ENCODE data around the gene NR4A3.

GRCh38 chr9:98037447-98037817 is 19.1 kb upstream of the NANS start:
- RRBS = no CpG with 5 or more reads among the region's 1 CpG
CAGE:
- cytosol, long polyA plus RNA = no peak
- long polyA plus RNA = no peak
- nucleus, long polyA plus RNA = no peak

DNA sequence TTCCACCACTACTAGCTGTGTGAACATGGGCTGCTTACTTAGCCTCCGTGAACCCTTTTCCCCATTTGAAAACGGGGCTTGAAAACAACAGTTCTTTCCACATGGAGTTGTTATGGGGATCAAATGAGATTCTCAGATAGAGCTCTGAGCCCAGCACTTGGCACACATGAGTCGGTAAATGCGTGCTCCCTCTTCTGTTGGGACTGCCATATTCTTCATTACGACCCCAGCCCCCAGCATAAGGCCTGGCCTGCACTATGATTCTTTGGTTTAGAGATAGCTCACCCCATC is 887 bp downstream of the NANS start:
- RRBS = no CpG with 5 or more reads among the region's 5 CpGs
CAGE:
- cytosol, long polyA plus RNA = no peak
- long polyA plus RNA = no peak
- nucleus, long polyA plus RNA = no peak

DNA sequence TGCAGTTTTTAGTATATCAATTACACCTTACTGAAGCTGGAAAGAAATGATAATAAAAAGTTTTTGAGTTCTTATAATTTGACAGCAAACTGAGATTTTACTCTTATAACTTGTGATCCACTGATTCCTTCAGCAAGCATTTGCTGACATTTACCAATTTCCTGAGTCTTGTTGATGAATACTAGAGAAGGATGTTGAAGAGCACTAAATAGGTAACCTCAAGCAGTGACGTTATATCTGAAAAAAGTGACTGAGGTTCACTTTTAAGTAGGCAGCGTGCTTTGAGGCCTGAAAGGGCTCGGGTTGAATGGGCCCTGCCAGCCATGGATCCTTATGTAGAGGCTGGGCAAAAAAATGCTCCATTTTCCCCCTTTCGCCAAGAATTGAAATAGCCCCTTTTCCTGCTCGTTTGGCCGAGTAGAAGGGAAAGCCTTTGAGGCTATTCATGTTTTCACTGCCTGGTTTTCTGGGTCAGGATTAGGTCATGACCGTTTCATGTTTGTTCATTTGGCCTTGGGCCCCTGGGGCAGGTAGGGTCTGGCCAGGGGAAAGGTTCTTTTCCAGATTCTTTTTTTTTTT is 19.4 kb downstream of the NANS start:
- RRBS = no CpG with 5 or more reads among the region's 7 CpGs
CAGE:
- cytosol, long polyA plus RNA = no peak
- long polyA plus RNA = no peak
- nucleus, long polyA plus RNA = no peak

GRCh38 chr9:98107830-98108118 is 11.2 kb downstream of the TRIM14 start:
- RRBS = no CpG with 5 or more reads among the region's 2 CpGs
CAGE:
- cytosol, long polyA plus RNA = no peak
- long polyA plus RNA = no peak
- nucleus, long polyA plus RNA = no peak

DNA sequence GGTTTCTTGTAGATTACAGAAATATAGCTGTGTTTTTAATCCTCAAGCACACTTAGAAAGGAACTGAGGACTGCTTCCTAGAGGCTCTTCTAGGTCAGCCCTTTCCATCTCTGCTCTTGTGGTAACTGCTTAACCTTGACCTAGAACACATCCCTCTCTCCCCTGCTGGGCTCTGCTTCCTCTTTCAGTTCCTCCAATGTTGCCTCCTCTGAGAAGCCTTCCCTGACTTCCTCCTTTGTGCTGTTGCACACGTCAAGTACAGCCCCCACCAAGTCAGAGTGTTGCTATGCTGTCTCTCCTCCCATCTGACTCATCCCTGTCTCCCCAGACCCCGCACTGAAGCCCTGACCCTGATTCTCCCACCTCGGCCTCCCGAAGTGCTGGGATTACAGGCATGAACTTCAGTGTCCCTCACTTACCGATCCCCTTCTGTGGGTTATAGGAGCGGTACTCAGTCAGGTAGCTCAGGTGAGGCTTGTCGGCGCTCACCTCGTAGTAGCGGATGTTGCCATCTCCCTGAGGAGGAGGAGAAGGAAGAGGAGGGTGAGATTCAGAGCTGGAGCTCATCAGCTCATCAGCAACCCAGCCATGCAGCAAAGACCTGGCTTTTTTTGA is 10.5 kb upstream of the TRIM14 start:
- RRBS = no CpG with 5 or more reads among the region's 10 CpGs
CAGE:
- cytosol, long polyA plus RNA = no peak
- long polyA plus RNA = no peak
- nucleus, long polyA plus RNA = no peak

DNA sequence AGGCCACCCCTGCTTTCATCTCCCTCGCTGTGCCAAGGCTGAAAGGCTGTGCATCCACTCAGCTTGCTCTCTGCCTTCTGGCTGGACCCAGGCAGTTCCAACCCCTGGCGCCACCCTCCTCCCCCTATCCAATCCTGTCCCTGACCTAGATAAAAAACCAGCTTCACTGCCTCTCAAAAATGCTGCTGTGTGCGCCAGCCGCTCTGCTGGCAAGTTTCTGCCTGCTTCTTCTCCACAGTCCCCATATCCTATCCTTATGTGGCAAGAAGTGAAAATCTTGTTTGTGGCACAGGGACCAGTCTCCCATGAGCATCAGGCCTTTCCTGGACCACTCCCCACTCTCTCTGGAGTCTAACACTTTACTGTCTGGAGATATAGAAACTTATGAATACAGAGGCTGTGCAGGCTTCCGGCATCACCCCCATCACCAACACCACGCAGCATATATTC is 22.5 kb upstream of the CORO2A start:
- RRBS = no CpG with 5 or more reads among the region's 6 CpGs
CAGE:
- cytosol, long polyA plus RNA = no peak
- long polyA plus RNA = no peak
- nucleus, long polyA plus RNA = no peak

DNA sequence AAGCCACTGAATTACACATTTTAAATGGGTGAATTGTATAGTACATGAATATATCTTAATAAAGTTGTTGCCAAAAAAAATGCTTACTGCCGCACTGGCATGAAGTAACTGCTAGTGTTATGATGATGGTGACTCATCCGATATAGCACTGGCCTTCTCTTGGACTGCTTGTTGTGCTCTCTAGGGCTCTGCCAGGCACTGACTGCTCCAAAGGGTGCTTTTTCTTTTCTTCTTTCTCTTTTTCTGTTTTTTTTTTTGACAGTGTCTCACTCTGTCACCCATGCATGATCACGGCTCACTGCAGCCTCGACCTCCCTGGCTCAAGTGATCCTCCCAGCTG is 23.4 kb downstream of the TBC1D2 start:
- RRBS = no CpG with 5 or more reads among the region's 4 CpGs
CAGE:
- cytosol, long polyA plus RNA = no peak
- long polyA plus RNA = no peak
- nucleus, long polyA plus RNA = no peak

GRCh38 chr9:98810810-98811721 is 3.6 kb downstream of the GALNT12 start:
- RRBS = no CpG with 5 or more reads among the region's 5 CpGs
CAGE:
- cytosol, long polyA plus RNA = no peak
- long polyA plus RNA = no peak
- nucleus, long polyA plus RNA = no peak

DNA sequence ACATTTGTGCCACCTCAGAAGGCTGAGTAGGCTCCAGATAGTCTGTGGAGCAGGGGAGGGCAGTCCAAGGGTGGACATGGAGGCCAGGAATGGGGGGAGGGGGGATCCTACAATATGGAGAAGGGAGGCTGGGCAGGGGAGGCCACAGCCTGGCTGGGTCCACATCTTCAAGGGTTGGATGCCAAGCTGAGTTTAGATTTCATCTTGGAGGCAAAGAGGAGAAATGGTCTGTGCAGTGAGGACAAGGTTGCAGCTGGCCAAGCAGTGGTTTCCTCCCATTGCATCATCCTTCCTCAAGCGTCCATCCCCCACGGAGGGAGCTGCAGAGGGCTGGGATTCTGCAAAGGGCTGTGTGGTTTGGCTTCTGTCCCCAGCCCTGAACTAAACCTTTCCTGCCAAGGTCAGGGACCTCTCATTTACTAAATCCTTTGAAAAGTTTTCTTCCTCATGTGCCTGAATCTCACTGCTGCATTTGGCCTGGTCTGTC is 60.2 kb downstream of the GALNT12 start:
- RRBS = no CpG with 5 or more reads among the region's 2 CpGs
CAGE:
- cytosol, long polyA plus RNA = no peak
- long polyA plus RNA = no peak
- nucleus, long polyA plus RNA = no peak

GRCh38 chr9:98972642-98973303 is 29.1 kb downstream of the COL15A1 start:
- RRBS = no CpG with 5 or more reads among the region's 7 CpGs
CAGE:
- cytosol, long polyA plus RNA = no peak
- long polyA plus RNA = no peak
- nucleus, long polyA plus RNA = no peak

GRCh38 chr9:99013514-99014052 is 69.9 kb downstream of the COL15A1 start:
- RRBS = no CpG with 5 or more reads among the region's 5 CpGs
CAGE:
- cytosol, long polyA plus RNA = no peak
- long polyA plus RNA = no peak
- nucleus, long polyA plus RNA = no peak

GRCh38 chr9:99019704-99020268 is 76.1 kb downstream of the COL15A1 start:
- RRBS = no CpG with 5 or more reads among the region's 2 CpGs
CAGE:
- cytosol, long polyA plus RNA = no peak
- long polyA plus RNA = no peak
- nucleus, long polyA plus RNA = no peak

GRCh38 chr9:99075007-99075969 is 29.6 kb upstream of the TGFBR1 start:
- RRBS = no CpG with 5 or more reads among the region's 8 CpGs
CAGE:
- cytosol, long polyA plus RNA = no peak
- long polyA plus RNA = no peak
- nucleus, long polyA plus RNA = no peak

- RRBS = no CpG with 5 or more reads among the region's 13 CpGs
CAGE:
- cytosol, long polyA plus RNA = no peak
- long polyA plus RNA = no peak
- nucleus, long polyA plus RNA = no peak
Measured at GRCh38 chr9:99359155-99359920, 137.3 kb downstream of the SEC61B start.

GRCh38 chr9:99590767-99591402 is 230.8 kb upstream of the NR4A3 start:
- RRBS = no CpG with 5 or more reads among the region's 1 CpG
CAGE:
- cytosol, long polyA plus RNA = no peak
- long polyA plus RNA = no peak
- nucleus, long polyA plus RNA = no peak

DNA sequence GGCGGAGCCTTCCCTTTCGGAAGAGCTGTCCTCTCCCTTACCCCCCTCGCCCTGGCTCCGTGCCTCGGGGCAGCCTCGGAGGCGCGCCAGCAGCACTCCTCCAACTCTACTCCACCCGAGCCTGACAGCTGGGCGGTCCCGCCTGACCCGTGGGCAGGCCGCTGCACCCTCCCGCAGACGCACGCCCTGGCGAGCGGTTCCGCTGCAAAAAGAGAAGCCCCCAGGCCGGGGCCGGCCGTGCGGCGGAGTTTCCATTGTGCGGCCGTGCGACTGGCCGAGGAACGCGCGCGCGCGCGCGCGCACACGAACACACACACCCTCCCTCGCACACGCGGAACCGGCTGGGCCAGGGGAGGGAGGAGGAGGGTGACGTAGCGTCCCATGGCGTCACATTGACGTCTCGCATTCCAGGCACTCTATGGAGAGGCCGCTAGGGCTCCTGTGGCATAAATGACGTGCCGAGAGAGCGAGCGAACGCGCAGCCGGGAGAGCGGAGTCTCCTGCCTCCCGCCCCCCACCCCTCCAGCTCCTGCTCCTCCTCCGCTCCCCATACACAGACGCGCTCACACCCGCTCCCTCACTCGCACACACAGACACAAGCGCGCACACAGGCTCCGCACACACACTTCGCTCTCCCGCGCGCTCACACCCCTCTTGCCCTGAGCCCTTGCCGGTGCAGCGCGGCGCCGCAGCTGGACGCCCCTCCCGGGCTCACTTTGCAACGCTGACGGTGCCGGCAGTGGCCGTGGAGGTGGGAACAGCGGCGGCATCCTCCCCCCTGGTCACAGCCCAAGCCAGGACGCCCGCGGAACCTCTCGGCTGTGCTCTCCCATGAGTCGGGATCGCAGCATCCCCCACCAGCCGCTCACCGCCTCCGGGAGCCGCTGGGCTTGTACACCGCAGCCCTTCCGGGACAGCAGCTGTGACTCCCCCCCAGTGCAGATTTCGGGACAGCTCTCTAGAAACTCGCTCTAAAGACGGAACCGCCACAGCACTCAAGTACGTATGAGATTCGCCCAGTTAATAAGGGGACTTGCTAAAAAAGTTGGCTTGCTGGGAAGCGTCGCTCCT is at the start of gene NR4A3:
Gene NR4A3 (plus strand): TSS at position 477 of the 1,071 bp plus-strand sequence.
- RRBS = 1% methylated on average over 7 of the region's 102 CpGs
CAGE:
- cytosol, long polyA plus RNA = no peak
- long polyA plus RNA = no peak
- nucleus, long polyA plus RNA = start-site peak on the plus strand centred at position 576 of the sequence, 45 bp wide, 33 and 128 reads in 2 replicates

DNA sequence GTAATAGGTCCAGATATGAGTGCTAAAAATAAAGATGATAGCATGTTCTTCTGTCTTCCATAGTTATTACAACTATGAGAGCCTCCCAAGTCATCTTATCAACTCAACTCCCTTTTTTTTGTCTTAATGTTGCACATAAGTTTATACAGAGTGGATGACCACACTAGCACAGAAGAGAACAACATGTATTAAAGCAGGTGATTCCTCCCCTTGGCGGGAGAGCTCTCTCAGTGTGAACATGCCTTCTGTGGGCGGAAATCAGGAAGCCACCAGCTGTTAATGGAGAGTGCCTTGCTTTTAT is 40.1 kb upstream of the STX17 start:
- RRBS = no CpG with 5 or more reads among the region's 2 CpGs
CAGE:
- cytosol, long polyA plus RNA = no peak
- long polyA plus RNA = no peak
- nucleus, long polyA plus RNA = no peak

DNA sequence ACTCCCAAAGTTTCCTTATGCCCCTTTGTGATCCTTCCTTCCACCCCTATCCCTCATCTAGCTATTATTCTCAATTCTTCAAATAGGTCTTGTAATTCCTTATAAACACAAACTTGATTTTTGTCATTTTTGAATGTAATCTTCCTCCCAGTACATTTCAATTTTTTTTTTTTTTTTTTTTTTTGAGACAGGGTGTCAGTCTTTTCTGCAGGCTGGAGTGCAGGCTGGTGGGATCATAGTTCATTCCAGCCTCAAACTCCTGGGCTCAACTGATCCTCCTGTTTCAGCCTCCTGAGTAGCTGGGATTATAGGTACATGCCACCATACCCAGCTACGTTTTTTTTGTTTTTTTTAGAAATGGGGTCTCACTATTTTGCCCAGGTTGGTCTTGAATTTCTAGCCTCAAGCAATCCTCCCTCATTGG is 2.2 kb upstream of the STX17 start:
- RRBS = no CpG with 5 or more reads among the region's 1 CpG
CAGE:
- cytosol, long polyA plus RNA = no peak
- long polyA plus RNA = no peak
- nucleus, long polyA plus RNA = no peak

GRCh38 chr9:100426235-100426791 is 630 bp upstream of the MSANTD3 start:
- RRBS = no CpG with 5 or more reads among the region's 12 CpGs
CAGE:
- cytosol, long polyA plus RNA = no peak
- long polyA plus RNA = no peak
- nucleus, long polyA plus RNA = no peak

DNA sequence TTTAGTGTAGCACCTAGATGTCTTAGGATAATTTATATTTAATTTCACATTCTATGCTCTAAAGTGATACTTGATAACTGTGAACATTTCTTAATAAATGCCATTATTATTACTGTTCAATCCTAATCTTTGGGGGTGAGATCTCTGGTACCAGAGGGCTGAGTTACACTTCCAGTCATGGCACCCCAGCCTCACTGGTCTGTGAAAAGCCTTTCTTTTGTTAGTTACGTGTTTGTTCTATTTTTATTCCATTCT is 19.1 kb downstream of the MSANTD3 start:
- RRBS = no CpG with 5 or more reads among the region's 1 CpG
CAGE:
- cytosol, long polyA plus RNA = no peak
- long polyA plus RNA = no peak
- nucleus, long polyA plus RNA = no peak

Data from SK-N-SH (cell line).